Mesenchymal stem cell of the bone marrow (primary cell): ENCODE measurements around the genes SRPK2 and RINT1.

GRCh38 chr7:104926924-104927749, 86.9 kb upstream of the KMT2E start:
- CAGE, long polyA plus RNA: no peak

DNA sequence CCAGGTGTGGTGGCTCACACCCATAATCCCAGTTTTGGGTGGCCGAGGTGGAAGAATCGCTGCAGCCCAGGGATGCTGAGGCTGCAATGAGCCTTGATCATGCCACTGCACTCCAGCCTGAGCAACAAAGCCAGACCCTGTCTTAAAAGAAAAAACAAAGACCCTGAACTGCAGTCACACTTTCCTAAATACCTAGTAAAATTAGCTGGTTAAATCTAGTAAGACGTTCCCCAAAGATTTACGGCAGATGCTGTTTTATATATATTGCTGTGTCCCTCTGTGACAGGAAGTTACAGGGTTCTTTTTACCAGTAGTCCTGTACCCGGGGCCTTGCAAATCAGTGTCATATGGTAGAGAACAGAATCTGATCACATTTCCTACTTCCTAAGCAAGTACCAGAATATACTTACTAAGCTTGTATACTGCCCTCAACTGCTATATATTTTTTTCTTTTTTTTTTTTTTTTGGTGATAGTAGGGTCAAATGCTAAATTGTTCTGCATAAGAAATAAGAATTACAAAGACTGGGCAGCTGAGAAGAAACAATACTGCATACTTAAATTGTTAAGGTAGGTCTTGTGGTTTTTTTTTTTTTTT, 27.4 kb upstream of the KMT2E start:
- CAGE, long polyA plus RNA: no peak

DNA sequence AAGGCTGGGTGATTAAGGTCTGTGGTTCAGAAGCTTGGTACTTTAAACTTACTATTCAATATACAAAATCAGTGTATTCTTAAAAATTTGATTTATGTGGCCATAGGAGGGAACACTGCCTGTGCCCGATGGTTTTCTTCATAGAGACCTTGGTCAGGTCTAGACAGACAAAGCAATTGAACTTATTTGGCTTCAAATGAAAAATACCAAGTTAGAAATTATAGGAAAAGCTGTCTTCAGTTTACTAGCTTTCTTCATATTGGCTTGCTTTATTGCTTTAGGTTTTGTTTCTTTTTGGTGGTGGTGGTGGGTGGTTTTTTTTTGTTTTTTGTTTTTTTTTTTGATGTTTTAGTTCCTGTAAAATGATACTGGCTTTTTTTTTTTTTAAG, 3.1 kb downstream of the KMT2E start:
- CAGE, long polyA plus RNA: no peak

DNA sequence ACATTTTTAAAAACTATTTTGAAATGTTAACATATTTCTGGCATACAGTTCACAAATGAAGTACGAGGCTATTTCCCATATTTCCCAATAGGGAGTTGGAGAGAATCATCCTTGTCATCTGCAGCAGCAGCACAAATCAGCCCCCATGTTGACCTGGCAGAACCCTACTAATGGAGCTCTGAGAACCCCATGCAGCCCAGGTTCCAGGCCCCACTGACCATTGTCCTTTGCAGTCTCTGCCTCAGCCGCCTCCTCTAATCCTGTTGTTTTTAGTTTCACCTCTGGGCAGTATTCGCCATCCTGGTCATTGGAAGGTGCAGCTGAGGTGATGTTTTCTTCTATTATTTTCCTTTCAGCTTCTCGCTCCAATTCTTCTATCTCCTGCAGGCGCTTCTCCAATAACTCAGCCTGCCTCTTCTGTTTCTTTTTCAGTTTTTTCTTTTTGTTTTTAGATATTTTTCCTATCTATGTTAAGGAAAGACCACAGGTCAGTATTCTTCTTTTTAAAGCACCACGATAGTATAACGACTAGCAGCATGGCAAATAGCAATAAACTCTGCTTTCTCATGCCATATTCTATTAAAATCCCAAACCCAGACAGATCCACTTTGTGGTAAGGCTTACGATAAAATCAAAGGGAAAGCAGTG, 129.0 kb downstream of the KMT2E start:
- CAGE, long polyA plus RNA: no peak

DNA sequence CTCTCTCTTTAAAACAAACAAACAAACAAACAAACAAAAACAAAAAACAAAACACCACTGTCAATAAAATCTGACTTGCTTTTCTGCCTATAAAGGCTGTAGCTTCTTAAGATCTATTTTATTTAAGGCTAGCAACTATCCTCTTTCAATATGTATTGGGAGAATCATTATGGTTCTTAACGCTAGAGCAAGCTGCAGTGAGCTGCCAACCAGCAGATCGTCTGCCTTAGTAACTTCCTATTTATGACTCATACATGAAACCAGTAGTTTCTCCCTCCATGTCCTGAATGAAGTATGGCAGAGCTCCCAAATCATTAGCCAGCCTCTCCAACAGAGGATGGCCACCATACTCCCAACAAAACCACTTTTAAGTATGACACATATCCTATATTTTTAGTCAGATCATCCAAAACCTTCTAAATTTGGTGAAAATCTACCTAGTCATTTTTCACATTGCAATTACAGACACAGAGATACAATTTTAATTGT, 163.5 kb downstream of the SRPK2 start:
- CAGE, long polyA plus RNA: no peak

GRCh38 chr7:105261761-105262114, 127.0 kb downstream of the SRPK2 start:
- CAGE, long polyA plus RNA: no peak

DNA sequence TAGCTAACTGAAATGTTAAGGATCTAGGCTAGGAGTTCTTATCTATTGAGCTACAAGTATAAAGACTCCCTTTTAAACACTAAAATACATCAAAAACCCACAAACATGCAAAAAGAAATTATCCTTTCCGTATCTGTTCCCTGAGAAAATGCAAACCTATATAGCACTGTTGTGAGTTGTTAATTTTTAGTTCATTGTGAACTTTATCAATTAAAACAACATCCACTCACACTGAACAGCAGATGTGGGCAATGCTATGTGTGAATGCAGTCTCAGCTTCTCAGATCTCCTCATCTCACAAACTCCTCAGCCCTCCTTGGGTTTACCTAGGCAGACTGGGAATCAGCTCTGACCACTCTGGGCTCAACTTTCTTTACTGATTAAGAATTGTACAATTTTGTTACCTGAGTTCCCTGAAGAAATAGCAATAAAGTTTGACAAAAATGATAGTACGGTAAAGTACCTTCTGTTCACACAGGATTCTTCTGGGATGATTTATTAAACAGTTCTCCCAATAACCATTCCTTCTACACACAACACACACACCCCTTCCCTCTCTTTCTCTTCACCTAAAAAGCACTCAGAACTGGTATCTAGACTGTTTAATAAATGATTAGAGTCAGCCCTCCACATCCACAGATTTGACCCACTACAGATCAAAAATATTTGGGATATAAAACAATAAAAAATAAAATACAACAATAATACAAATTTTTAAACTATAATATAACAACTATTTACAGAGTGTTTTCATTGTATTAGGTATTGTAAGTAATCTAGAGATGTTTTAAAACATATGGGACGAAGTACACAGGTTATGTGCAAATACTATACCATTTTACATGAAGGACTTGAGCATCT, 123.9 kb downstream of the SRPK2 start:
- CAGE, long polyA plus RNA: no peak

DNA sequence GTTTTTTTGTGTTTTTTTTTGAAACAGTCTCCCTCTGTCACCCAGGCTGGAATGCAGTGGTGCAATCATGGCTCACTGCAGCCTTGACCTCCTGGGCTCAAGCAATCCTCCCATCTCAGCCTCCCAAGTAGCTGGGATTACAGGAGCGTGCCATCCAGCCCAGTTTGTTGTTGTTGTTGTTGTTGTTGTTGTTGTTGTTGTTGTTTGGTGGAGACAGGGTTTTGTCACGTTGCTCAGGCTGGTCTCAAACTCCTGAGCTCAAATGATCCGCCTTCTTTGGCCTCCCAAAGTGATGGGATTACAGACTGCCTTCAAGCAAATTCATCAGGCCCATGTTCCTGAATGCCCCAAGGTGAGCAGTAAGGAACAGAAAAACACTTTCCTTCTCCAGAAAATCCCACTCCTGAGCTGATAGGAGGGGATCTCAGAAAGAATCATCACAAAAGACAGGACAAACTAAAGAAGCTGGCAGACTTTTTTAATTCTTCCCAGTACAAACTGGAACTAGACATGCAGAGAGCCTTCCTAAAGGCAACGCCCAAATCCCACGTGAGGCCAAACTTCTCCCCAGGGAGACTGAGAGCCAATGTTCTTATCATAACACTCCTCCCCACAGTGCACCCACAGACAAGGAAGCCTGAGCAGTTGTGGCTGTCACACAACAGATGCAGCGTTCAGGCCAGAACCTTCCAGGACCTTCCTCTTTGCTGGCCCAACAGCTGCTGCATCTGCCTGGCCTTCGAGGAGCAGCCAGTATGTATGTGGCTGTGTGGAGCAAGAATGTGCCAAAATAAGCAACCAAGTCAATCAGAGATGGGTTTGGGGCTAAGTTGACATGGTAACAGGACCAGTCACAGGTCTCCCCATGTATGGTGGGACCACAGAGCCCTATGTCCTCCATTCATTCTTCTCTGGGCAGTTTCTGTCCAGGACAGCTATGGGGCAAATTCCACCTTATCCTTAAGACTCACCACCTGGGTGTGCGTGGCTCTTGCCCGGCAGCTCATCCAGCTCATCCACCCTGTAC, 35.1 kb downstream of the SRPK2 start:
- CAGE, long polyA plus RNA: no peak

DNA sequence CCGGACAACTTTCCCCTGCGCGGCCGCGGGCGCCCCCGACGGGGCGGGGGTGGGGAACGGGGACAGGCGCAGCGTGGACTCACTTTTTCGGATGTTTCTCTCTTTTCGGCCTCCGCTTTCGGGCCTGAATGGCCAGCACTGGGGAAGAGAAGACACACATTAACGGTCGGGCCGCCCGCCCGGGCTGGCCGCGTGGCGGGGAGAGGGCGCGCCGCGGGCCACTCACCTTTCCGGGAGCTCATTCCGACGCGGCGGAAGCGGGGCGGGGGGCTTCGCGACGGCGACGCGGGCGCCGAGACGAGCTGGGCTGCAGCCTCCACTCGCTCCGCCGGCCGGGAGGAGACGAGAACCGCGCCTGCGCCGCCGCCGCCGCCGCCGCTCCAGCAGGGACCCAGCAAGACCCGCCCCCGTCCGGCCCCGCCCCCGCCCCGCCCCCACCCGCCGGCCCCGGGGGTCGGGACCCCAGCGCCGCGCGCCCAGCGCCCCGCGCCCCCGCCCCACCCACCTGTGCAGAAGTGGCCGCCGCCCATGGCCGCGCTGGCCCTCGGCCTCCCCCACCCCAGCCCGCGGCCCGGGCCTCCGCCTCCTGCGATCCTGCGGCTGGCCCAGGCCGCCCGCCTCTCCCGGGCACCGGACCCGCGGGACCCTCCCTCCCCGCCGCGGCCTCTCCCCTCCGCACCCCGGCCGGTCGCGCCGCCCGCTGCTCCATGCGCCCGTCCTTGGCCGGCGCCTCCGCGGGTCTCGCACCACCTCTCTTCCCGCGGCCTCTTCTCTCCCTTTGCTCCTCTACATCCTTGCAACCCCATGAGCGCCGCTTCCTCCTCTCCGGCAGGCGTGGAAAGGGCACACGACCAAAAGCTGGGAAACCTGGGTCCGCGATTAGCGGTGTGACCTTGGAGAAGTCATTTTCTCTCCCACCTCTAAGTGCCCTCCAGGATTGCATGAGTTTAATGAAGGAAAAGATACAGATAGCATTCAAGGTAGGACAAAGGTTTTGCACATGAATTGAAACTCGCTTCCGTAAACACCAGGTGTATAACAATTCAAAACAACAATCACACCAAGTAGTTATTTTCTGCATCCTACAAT, at the start of gene SRPK2:
TSS of gene SRPK2 (minus strand) at position 357 of the 1,089 bp plus-strand sequence.
- CAGE, long polyA plus RNA: no peak

GRCh38 chr7:105448165-105448606, 59.5 kb upstream of the SRPK2 start:
- CAGE, long polyA plus RNA: no peak

GRCh38 chr7:105531872-105532998, at the start of gene RINT1:
Gene RINT1 (plus strand): TSS chr7:105532201.
- CAGE, long polyA plus RNA: no peak

- CAGE, long polyA plus RNA: no peak
These were observed 19.4 kb upstream of the EFCAB10 start for GRCh38 chr7:105600702-105601112.

GRCh38 chr7:105638096-105638666, 56.9 kb upstream of the EFCAB10 start:
- CAGE, long polyA plus RNA: no peak

DNA sequence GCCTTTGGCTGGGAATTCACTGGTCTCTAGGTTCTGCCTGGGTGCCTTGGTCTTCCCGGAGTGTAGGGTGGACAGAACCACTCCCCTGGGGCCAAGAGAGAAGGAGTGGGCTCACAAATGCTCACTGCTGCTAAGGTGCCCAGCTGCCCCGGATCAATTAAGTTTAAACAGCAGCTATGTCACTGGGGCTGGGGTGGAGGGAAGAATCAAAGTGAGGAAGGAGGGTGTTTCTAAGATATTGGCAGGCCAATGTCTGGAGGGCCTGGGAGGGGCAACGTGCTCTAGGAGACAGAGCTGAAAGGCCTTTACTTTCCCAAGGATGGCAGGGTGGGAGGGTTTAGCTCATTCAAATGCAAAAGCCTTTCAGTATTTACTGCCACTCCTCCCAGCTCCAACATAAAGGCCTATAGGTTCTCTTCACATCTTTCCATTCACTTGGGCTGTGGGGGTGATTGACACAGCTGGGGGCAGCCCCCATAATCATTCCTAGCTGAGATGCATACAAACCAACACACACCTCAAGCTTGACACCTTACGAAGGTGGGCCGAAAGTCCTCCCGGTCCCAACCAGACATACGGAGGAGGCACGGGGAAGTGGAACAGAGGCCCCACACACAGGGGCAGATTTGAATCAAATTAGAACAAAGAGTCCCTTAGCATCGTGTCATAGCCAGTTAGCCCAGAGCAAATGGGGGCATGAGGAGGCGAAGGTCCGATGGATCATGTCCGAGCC, 107.9 kb upstream of the EFCAB10 start:
- CAGE, long polyA plus RNA: no peak

DNA sequence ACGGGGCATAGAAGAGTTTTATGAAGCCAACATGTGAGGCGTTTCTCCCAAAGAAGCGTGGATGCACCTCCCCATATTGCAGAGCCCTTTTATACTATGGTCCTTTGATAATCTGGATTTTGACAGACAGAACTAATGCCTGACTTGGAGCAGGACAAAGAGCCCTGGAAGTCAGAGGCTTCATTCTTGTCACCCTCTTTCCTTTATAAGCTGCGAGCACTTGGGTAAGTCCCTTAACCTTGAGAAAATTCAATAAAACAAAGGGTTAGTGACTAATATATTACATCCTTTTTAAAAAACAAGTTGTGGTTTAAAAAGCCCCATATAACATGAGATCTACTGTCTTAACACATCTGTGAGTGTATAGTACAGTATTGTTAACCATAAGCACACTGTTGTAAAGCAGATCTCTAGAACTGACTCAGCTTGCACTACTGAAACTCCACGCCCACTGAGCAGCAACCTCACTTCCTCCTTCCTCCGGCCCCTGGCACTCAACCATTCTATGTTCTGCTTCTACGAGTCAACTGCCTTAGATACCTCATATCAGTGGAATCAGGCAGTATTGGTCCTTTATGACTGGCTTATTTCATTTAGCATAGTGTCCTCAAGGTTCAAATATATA, 67.3 kb downstream of the ATXN7L1 start:
- CAGE, long polyA plus RNA: no peak

GRCh38 chr7:105934779-105935111, 28.3 kb upstream of the CDHR3 start:
- CAGE, long polyA plus RNA: no peak

GRCh38 chr7:105990731-105990999, 27.6 kb downstream of the CDHR3 start:
- CAGE, long polyA plus RNA: no peak

DNA sequence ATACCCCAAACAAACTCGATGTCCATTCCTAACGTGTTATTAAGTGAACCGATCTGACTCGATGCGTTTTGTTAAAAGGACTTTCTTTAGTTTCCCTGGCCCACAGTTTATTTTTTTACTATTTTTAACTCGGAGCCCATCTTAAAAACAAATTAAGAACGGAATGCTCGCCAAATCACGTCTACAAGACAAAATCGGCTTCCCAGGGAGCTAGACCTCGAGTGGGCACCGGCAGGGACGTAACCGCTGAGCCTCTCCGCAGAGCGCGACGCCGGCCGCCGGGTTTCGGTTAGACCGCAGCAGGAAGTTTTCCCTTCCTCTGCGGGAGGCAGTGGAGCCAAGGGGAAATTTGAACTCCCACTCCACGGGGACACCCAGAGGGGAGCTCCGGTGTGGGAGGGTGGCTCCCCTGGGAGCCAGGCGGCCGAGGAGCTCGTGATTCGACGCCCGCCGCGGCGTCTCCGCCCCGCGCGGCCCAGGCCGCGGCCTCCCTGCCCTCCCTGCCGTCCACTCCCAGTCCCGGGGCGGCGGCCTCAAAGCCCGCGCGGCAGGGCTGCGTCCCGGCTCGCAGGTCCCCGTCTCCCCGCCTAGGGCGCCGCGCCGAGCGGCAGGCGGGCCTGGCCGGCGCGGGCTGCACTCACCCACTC, 490 bp downstream of the SYPL1 start:
- CAGE, long polyA plus RNA: no peak

DNA sequence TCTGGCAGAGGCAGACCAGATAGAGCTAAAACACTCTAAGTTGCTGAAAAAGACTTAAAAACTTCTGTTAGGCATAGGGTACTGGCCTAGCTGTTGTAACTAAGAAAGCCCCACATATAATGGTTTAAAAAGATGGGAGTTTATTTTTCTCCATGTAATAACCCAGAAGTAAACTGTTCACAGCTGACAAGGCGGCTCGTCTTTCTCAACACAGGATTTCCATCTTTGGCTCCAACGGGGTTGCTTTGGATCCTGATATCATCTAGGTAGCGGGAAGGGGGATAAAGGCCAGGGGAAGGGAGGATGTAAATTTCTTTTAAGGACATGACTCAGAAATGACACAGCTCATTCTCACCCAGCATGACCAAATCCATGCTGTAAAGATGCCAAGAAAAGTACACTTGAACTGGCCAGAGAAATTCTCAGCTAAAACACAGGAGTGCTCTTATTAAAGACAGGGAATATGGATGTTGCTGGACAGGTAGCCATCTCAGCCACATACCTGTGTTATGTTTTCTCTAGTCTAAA, 68.4 kb downstream of the NAMPT start:
- CAGE, long polyA plus RNA: no peak

DNA sequence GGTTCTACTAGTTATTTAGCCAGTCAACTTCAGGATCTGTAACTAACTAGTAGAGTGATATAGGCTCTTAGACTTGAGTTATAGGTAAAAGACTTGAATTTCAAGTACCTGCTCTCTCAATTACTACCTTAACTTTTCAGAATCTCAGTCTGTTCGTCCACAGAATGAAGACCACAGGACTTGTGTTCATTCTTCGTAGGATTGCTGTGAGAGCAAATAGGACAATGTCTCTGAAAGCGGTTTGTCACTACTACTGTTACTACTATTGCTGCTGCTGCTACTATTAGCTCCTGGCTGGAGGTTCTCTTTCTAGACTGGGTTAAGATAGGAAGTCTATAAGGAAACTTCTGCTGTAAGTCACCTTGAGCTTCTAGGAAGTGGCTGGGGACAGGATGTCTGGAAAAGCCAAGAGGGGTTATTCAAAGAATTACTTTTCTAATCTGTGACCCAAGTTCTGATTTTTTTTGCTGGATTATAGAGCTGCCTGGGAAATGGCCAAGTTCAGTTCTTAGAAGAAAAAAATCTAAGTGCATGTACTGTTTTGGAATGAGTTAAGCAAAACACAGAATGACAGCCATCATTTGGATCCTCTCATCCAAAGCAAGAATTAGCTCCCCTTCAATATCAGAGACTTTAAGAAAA, 62.3 kb downstream of the NAMPT start:
- CAGE, long polyA plus RNA: no peak